Omental fat pad (tissue), 4 donors: ENCODE results near the gene DHDDS.

DNA sequence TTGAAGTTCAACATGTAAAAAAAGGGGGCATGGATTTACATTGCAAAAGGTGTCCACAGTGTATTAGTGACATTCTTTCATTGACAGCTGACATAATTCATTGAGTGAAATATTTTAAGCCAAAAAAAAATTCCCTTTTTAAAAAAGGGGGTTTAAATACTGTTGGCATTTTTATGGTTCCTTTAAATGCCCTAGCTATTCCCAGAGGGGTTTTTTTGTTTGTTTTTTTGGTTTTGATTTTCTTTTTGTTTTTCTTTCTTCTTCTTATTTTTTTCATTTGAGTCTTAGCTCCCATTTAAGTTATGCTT is 29.3 kb downstream of the SRRM1 start:
- PRO-cap: no peak
- RAMPAGE, long total RNA, 4 experiments: no peak in any of the 4 experiments

DNA sequence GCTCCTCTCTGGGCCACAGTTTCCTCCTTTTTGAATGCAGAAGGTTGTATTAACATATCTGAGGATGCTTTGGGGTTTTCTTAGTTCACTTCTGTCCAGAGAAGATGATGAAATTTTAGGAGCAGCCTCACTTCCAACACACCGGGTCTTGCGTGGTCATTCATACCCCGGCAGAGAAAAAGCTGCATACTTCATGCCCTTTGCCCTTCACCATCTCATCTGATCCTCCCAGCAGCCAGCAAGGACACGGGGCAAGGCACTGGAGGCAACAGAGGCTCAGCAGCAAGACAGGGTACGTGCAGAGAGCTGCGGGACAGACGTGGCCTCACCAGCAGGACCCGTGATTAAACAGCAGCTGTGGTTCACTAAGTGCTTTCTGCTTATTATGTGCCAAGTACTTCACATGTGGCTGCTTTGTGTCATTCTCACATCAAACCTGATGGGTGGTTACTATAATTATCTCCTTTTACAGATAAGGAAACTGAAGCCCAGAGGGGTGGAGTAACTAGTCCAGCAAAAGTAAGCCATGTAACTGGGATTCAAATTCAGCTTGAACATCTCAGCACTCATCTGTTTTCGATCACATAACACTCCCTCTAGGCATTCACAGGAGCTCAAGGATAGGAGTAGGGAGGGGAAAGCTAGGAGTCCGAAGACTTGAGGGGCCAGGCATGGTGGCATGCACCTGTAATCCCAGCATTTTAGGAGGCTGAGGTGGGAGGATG is 51.0 kb upstream of the CLIC4 start:
- PRO-cap: no peak
- RAMPAGE, long total RNA, 4 experiments: no peak in any of the 4 experiments

DNA sequence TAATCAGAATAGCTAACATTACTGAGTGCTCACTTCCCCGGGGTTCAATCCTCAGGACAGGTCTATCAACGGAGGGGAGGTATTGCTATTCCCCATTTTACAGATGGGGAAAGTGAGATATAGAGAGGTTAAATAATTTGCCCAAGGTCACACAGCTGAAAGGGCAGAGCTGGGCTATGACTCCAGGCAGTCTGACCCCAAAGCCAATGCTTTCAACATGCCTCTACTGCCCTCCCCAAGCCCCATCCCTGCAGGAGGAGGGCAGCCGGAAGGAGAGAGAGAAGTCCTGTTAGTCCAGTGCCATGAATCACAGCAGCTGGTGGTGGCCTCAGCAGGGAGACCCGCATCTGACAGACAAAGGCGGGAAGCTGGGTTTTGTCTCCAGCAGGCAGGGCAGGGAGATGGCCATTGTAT is 20.1 kb upstream of the CLIC4 start:
- PRO-cap: no peak
- RAMPAGE, long total RNA, 4 experiments: no peak in any of the 4 experiments

DNA sequence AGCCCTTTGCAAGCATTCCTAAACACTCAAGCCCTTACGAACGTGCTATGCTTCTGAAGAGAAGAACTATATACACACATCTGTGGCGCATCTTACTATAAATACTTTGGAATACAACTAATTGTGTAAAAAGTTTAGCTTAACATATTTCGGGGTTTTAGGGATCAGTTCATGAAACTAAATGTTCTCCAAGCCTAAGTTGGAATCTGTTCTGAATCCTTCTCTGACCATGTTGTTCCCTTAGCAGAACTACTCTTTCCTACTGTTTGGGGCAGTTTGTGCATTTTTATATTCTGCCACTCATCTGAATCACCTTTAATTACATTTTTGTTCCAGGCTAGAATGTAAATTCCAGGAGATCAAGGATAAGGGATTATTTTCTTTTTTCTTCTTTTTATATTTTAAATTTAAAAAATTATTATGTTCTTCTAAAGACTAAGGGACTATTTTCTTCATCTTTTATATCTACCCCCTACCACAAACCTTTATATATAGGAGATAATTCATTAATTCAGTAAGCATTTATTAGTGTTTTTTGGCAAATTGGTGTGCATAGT is 25.9 kb downstream of the CLIC4 start:
- PRO-cap: no peak
- RAMPAGE, long total RNA, 4 experiments: no peak in any of the 4 experiments

GRCh38 chr1:24914755-24915262 is 15.3 kb downstream of the RUNX3 start:
- PRO-cap: no peak
- RAMPAGE, long total RNA, 4 experiments: no peak in any of the 4 experiments

GRCh38 chr1:25095701-25096137 is 136.6 kb downstream of the SYF2 start:
- PRO-cap: no peak
- RAMPAGE, long total RNA, 4 experiments: no peak in any of the 4 experiments

- PRO-cap: no peak
- RAMPAGE, long total RNA, 4 experiments: no peak in any of the 4 experiments
These were observed 772 bp upstream of the SYF2 start for GRCh38 chr1:25232773-25233774.

DNA sequence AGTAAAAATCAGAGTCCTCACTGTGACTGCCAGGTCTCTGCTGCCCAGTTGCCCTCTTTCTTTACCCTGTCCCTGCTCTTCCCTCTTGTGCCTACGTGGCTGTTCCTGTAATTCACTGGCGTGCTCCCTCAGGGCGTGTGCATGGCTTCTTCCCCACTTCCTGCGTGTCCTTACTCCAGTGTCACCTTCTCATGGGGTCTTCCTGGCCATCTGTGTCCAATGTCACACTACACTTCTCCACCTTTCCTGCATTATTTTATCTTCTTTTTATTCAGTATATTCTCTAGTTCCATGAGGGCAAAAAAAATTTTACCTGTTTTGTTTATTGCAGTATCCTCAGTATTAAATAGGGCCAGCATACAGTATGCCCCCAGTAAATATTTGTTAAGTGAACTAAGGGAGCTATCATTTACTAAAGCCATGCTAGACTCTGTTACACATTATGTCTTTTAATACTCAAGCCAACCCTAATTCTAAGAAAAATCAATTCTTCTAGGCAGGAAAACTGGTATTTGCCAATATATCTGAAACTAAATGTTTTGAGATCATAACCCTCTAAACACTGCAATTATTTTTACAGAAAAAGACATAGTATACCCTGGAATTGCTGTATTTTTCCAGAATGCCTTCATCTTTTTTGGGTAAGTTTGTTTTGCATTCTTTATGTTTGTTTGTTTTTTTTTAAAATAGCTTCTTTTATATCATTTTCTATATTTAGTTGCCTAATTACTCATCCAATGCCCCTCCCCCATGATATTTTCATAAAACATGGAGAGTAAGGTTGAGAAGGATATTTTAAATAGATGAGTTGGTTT is 18.3 kb downstream of the TMEM50A start:
- PRO-cap: no peak
- RAMPAGE, long total RNA, 4 experiments: no peak in any of the 4 experiments

DNA sequence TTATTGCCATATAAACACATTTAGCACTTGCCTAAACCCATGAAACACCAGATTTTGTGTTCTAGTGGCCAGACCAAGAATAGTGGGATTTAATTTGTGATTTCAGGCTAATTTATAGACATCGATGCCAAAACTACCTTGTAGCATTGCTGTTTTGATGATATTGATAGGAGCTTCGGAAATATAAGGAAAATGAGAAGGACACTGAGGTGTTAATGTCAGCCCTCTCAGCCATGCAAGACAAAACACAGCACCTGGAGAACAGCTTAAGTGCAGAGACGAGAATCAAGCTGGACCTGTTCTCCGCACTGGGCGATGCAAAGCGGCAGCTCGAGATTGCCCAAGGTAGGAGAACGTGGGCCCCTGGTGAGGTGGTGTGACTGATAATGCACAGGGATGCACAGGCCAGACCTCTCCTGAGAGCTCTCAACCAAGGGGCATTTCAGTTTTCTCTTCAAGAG is 52.1 kb upstream of the LDLRAP1 start:
- PRO-cap: no peak
- RAMPAGE, long total RNA, 4 experiments: no peak in any of the 4 experiments

DNA sequence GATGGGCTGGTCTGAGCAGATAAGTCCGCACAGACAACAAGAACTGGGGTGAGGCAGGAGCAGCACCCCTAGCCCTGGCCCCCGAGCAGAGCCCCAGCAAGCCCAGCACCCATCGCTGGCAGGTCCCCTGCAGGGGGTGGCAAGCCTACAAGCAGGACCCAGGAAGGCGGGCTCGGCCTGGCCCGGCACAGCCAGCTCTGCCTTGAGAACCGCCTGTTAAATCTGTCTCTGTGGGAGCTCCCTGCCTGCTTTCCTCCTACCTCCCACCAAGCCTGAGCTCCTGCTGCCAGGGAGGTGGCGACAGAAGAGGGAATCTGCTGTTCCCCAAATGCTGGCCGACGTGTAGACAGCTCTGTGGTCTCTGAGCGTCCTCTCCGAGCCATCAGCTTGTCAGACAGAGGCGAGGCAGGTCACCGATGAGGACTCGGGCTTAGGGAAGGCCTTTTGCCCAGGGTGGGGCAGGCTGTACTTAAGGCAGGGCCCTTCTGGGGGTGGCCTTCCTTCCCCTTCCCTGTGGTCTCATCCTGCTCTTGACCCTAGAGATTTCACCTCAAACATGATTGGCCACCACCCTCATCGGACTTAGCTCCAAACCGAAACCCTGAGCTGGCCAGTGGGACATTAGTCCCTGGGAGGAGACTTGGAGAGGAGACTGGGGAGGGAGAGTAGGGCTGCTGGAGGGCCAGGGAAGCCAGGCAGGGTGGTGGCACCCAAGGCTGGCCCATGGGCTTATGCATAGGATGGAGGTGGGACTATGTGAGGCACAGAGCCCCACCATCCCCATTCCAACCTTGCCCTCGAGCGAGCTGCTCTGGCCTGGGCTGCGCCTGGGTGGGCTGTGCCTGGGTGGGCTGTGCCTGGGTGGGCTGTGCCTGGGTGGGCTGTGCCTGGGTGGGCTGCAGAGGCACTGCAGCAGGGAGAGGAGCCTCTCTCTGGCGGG is 7.8 kb downstream of the SELENON start:
- PRO-cap: no peak
- RAMPAGE, long total RNA, 4 experiments: no peak in any of the 4 experiments

- PRO-cap: no peak
- RAMPAGE, long total RNA, 4 experiments: no peak in any of the 4 experiments
These were observed 9.0 kb downstream of the SELENON start for GRCh38 chr1:25809046-25809416.

GRCh38 chr1:25831840-25832424 is 12.2 kb downstream of the MTFR1L start:
- PRO-cap: no peak
- RAMPAGE, long total RNA, 4 experiments: no peak in any of the 4 experiments

DNA sequence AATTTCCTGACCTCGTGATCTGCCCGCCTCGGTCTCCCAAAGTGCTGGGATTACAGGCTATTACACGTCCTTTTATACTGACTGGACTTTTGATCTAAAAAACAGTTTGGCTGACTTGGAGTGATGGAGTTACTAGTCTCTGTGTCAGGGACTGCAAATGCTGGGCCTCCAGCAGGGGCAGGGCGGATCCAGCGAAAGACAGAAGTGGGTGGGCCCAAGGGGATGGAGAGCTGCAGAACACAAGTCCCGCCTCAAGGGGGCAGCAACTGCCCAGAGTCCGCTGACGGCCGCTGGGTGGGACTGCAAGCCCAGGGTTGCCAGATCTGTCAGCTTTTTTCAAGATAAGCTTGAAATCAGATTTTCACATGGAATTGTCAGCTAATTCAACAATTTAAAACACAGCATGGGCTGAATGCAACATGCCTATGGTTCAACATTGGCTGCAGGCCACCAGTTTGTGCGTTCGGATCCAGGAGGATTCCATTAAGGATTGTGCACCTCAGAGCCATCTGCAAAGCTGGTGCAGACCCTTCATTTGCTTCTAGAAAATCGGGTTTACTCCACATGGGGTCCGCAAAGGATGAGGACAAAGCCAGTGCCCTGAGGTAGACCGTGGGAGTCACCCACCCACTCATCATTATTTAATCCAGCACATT is 10.8 kb downstream of the STMN1 start:
- PRO-cap: no peak
- RAMPAGE, long total RNA, 4 experiments: no peak in any of the 4 experiments

- PRO-cap: no peak
- RAMPAGE, long total RNA, 4 experiments: no peak in any of the 4 experiments
These were observed 5.6 kb downstream of the STMN1 start for GRCh38 chr1:25900523-25901187.

DNA sequence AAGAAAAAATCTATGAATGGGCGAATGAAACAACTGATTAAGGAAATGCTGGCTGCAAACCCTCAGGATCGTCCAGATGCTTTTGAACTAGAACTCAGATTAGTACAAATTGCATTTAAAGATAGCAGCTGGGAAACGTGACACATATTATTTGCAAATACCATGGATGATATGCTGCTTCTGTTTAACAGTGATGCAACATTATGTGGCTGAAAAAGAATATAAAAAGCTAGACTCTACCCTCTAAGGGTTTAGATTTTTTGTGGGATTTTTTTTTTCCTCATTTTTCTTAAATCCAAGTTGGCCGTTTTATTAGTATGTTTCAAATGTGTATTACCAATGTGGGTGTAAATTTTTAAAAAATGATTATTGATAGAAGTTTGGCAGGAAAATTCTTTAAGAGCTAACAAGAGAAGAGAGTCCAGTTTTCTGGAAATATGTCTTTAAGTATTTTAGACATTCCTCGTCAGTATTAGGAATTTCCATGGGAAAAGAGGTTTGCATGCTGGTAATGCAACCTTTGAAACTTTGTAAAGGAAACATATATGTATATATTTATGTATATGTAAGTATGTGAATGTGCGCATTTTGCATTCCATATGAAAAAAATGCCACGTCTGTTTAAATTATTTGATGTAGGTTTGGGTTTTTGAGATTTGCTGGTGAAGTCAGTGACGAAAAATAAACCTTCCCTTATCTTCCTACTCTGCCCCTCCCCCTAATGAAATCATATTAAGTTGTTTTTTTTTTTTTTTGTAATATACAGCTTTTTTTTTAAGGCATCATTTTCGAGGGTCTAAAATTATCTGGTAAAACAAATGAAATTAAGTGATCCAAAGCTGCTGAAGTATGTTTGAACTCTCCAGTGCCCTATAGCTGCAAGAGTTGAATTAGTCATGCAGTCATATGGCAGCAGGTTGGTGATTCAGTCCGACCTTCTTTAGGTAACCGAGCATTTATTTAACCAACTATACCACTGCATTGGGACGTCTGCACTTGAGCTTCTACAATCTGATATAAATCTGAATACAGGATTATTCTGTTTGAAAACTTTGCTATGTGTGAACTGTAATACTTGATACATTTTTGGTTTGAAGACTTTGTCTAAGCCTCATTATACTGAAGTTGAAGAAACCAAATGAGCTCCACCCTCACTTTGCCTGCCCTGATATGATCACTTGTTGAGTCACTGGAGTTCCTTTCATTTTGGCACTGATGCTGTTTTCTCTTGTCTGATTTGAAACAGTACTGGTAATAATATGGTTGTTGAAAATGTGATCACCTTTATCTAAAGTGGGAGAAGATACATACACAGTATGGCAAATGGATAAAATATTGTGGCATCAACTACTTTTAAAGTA is 11.3 kb downstream of the PDIK1L start:
- PRO-cap: no peak
- RAMPAGE, long total RNA, 4 experiments: no peak in any of the 4 experiments

DNA sequence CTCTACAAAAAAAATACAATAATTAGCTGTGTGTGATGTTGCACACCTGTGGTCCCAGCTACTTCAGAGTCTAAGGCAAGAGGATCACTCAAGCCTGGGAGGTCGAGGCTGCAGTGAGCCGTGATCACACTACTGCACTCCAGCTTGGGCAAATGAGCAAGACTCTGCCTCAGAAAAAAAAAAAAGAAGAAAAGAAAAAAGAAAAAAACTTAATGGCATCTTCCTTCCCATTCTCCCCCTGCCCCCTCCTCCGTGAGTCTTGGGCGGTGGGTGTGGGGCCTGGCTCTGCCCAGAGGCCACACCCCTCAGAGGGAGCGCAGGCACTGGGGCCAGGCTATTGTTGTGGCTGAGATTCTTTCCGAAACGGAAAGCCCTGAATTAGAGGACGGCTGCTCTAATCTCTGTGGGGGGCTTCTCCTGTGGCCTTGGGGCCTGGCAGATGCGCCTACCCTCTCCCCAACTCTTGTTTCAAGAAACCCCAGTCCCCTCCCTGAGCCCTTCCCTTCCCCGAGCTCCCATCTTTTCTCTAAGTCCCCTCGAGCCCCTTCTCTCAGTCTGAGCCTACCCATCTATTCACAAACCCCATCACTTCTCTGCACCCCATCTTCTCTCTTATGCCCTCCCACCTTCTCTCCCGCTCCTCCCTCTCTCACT is 4.1 kb upstream of the FAM110D start:
- PRO-cap: no peak
- RAMPAGE, long total RNA, 4 experiments: no peak in any of the 4 experiments

DNA sequence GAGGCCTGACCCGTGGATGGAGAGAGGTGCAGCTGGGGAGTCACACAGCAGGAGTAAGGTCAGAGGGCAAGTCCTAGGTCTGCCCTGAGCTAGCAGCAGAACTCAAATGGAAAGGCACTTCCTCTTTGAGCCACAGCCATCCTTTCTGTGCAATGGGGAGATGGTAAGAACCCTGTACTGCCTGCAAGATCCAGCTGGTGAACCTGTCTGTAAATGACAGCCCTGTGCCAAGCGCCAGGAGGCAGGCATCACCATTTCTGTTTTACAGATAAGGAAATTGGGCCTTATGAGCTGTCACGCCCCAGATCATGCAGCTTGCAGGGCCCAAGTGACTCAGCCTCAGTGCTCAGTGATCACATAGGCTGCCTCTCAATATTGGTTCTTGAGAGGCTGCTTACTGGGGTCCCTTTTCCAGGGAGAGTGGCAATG is 8.7 kb downstream of the SH3BGRL3 start:
- PRO-cap: no peak
- RAMPAGE, long total RNA, 4 experiments: no peak in any of the 4 experiments

- PRO-cap: no peak
- RAMPAGE, long total RNA, 4 experiments: no peak in any of the 4 experiments
These were observed 1.8 kb upstream of the UBXN11 start for GRCh38 chr1:26308227-26308675.

GRCh38 chr1:26431857-26432489 is at the start of gene DHDDS:
DHDDS (plus strand) TSS chr1:26432321.
- PRO-cap: no peak
- RAMPAGE, long total RNA, 4 experiments: start-site peak on the plus strand in 4 of 4 experiments, at chr1:26432331-26432426 at its widest, 69 to 639 reads per replicate; start-site peak on the minus strand in 1 of 4 experiments, at chr1:26432059-26432102 at its widest, 6 reads per replicate

GRCh38 chr1:26432490-26433249 is 549 bp downstream of the DHDDS start:
- PRO-cap: no peak
- RAMPAGE, long total RNA, 4 experiments: no peak in any of the 4 experiments